ENCODE measurements around a stretch of chr12.

DNA sequence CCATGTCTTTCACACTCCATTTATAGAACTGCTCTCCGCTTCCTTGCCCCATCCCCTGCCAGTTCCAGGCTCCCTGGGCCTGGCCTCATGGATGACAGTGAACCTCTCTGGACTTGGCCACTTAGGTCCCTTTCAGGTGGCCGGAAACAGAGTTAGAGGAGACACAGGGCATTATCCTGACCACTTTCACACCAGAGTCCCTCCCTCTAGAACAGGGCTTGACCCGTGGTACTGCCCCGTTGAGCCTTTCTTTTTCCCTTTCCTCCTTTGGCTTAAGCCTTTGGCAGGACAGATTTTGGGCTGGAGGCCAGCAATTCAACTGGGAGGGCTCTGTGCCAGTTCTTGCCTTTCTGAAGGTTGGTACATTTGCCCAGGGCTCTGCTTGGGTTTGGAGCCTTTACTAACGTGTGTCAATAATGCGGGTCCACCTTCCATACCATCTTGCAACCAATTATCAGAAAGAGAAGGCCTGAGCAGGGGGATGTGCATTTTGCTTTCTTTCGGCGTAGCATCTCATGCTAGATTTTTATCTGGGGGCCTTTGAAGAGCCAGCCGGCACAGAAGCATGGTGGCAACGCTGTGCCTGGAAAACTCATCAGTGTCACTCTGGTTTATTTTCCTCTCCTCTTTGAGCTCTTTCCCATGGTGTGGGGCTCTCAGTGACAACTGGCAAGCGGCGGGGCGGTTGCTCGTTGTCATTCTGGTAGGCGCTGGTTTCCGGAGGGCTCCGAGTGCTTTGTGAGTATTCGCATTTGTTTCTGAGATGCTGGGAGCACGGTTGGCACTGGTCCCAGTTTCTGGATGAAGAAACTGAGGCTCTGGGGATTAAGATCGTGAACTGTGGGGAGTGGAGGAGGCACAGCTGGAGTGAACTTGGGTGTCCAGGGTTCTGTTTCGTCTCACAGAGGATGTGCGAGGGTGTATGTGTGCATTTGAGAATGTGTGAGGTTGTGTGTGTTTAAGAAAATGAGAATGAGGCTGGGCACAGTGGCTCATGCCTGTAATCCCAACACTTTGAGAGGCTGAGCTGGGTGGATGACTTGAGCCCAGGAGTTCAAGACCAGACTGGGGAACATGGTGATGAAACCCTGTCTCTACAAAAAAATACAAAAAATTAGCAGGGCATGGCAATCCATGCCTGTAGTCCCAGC is 23.1 kb downstream of the TPCN1 start:
- RRBS, result no CpG with 5 or more reads among the region's 22 CpGs

- RRBS, result no CpG with 5 or more reads among the region's 18 CpGs
Observed at GRCh38 chr12:113638334-113638933, 166.8 kb upstream of the LHX5 start.

GRCh38 chr12:113914023-113914436 is 52.1 kb downstream of the RBM19 start:
- RRBS, result no CpG with 5 or more reads among the region's 9 CpGs

GRCh38 chr12:114404530-114404956 is 1.4 kb downstream of the TBX5 start:
- RRBS, result no CpG with 5 or more reads among the region's 18 CpGs

DNA sequence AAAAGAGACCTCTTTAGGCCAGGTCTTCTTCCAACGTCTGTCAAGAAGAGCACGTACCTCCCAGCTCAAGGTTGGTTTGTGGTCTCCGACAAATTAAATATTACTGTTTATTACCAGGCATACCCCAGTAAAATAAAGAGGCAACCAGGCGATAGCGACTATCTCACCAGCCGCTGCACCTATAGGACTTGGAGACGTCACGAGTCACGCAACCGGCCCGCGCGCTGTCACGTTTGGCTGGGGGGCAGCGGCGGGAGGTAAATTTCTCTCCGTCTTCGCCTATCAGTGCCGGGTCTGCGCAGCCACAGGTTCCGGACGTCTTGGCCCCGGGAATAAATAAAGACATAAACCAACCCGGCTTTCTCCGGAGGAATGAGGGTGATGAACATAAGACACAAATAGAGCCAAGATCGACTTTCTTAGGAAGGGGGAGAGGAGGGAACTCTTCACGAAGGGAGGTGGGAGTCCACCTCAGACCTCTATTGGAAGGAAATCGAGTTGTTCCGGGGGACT is 2.0 kb upstream of the TBX5 start:
- RRBS, result 34% methylated on average over 8 of the region's 29 CpGs

DNA sequence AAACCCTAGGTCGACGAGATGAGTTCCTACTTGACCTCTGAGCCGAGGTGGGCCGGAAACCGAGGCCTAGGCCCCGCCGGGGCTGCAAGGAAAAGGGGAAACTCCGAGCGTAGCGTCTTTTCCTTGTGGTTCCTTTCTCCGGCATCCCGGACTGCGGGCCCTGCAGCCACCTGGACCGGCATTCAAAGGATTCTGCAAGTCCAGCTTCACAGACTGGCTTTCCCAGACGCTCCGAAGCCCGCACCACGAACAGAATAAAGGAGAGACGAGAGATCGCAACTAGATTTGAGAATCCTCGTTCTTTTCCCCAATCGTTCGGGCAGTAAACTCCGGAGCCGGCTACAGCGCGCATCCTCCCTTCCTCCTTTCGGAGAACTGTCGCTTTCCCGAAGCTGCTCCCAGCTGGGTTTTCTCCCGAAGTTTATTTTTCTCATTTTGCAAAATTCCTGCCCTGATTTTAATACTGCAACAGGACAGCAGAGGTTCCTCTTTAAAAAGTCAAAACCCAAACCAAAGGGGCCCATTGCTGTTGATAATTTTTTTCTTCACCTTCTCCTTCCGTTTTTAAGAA is 3.6 kb upstream of the TBX5 start:
- RRBS, result 35% methylated on average over 5 of the region's 32 CpGs

DNA sequence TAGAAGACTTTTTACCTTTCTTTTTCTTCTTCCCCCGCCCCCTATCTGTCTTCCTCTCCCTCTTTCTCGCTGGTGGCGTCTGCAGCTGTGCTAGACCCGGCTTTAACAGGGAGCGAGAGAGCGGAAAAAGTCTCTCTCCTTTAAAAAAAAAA is 450 bp downstream of the TBX3 start:
- RRBS, result no CpG with 5 or more reads among the region's 6 CpGs

DNA sequence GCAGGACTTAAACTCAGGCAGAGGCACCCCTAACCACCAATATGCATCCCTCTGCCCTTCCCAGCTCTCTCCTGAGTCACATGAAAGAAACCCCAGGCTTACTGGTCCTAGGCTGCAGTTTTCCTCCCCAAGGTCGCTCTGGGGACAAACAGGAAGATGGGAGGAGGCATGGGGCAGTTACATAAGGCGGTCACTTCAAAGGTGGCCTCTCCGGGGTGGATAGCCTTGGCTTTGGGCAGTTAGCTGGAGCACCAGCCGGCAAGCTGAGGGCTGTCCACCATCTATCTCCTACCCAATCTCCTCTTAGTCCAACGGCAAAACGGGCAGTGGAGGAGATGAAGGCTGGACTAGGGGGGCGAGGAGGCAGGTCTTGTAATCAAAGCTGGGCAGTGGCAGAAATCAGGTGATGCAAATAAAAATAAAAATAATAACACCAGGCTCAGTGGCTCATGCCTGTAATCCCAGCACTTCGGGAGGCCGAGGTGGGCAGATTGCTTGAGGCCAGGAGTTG is 54.9 kb upstream of the TBX3 start:
- RRBS, result no CpG with 5 or more reads among the region's 9 CpGs

DNA sequence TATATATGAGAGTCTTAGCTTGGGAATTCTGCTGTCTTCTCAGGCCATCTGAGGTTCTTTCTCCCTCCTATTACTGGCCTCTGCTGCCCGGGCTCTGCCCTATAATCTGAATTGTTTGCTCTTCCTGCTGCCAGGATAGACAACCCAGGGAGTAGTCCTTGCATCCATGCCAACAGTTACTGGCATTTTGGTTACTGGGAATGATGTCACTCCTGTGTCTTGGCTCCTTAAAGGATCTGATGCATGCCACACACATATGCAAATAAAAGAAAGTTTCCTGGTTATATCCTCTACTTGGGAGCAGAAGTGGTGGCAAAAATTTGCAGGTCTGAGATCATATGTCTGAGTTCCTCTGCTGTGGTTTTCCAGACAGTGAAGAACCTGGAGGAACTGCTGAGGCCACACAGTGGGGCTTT is 320.5 kb upstream of the TBX3 start:
- RRBS, result no CpG with 5 or more reads among the region's 1 CpG

DNA sequence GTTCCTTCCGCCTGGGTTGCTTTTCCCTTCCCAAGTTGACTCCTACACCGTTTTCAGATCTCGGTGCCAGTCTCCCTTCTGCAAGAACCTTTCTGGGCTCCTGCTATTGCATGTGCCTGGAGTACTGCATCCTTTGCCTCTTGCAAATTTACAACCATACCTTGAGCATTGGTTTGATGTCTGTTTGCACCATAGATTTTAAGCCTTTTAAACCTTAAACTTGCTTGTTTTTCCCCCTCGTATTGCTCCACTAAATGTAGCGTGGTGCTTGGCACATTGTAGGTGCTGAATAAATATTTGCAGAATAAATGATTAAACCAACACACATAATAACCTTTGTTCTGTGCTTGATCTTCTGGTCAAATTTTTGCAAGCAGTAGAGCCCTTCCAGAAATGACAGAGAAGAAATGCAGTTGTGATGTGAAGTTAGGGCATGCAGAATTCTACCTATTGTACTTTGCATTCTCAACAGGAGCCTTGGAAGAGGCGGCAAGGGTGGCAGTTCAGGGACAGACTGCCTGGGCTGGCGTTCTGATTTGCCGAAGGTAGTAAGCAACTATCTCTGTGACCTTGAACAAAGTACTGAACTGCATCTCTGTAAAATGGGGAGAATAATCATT is 394.3 kb upstream of the TBX3 start:
- RRBS, result no CpG with 5 or more reads among the region's 8 CpGs

DNA sequence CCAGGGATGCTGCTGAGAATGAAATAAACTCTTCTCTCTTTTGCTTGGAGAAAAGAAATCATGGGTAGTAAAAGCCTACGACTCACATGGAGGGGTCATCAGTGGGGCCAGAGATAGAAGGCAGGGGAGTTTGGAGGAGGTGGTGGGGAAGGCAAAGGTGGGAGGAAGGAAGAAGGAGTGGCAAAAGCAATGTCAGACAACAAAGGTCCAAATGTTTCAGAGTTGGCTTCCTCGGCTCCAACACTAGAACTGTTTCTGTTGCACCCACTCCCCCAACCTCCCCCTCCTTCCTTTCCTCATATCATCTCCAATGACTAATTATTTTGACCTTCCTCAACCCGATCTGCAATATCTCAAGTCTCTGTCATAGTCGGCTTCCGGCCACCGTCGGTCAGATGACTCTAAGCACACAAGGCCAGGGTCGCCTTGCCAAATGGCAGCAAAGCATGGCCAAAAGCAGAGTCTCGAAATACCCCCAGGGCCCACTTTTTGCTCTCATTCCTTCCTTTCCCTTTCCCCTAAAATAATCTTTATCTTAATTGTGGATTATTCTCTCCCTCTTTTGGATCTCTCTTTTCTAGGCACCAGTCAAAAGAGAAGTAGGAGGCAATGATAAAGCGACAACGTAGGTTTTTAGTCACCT is 637.0 kb upstream of the TBX3 start:
- RRBS, result no CpG with 5 or more reads among the region's 11 CpGs

GRCh38 chr12:115335708-115336135 is 651.7 kb upstream of the TBX3 start:
- RRBS, result no CpG with 5 or more reads among the region's 8 CpGs

DNA sequence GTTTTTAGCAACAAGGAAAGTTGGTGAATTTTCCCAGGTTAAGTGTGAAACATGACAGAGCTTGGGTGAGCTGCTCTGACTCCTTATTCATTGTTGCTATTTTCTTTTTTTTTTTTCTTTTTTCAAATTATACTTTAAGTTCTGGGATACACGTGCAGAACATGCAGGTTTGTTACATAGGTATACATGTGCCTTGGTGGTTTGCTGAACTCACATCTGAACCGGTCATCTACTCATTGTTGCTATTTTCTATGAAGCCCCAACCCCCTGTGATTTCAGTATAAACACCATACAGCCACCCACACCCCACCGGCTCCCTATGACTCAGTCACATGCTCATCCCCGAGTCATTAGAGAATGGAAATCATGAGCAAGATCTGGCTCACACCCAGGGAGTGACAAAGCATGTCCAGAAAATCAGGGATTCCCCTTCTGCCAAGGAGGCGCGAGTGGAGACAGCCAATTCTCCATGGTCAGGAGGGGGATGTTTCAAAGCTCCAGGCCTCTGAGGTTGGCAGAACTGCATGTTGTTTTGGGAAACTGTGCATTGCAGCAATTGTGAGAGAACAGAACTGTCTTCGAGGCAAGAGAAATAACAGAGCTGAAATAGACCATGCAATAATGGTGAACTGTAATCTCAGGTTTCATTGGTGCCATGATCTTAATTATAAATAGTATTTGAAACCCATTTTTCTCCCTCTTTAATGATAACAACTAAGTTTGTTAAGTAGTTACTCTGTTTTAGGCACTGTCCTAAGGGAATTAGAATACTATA is 657.5 kb upstream of the TBX3 start:
- RRBS, result 2% methylated on average over 2 of the region's 7 CpGs

DNA sequence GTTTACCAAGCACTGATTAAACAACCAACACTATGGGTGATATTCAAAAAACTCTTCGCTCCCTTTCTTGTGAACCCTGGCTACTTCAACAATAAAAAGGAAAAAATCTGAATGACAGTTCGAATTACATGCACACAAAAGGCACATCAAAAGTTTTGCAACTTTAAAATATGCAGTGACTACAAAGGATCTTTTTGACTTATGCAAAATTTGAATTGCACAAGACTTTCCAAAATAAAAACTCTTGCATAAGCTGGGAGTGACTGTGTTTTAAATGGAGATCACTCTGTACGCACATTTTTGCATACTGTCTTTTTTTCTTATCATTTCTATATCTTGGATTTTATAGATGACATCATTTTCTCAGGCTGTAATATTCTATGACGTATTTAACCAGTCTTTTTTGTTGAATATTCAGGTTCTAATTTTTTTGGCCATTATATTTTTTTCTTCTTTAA is 667.6 kb upstream of the TBX3 start:
- RRBS, result no CpG with 5 or more reads among the region's 4 CpGs

- RRBS, result no CpG with 5 or more reads among the region's 9 CpGs
Observed at GRCh38 chr12:115398120-115399070, 714.4 kb upstream of the TBX3 start.

DNA sequence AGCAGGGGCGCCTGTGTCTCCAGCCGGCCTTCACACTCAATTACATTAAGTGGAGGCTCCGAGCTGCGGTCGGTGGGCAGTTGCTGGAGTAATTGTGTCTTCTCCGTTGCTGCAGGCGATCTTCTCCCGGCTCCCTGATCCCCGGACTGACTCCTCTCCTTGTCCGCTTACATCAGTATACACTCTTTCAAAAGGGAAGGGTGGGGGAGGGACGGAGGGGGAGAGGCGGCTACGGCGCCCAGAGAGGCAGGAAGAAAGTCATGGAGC is 707.2 kb downstream of the MED13L start:
- RRBS, result 36% methylated on average over 4 of the region's 14 CpGs

GRCh38 chr12:115918784-115919043 is 358.8 kb downstream of the MED13L start:
- RRBS, result no CpG with 5 or more reads among the region's 6 CpGs

- RRBS, result no CpG with 5 or more reads among the region's 8 CpGs
Observed at GRCh38 chr12:115982893-115983765, 294.4 kb downstream of the MED13L start.

DNA sequence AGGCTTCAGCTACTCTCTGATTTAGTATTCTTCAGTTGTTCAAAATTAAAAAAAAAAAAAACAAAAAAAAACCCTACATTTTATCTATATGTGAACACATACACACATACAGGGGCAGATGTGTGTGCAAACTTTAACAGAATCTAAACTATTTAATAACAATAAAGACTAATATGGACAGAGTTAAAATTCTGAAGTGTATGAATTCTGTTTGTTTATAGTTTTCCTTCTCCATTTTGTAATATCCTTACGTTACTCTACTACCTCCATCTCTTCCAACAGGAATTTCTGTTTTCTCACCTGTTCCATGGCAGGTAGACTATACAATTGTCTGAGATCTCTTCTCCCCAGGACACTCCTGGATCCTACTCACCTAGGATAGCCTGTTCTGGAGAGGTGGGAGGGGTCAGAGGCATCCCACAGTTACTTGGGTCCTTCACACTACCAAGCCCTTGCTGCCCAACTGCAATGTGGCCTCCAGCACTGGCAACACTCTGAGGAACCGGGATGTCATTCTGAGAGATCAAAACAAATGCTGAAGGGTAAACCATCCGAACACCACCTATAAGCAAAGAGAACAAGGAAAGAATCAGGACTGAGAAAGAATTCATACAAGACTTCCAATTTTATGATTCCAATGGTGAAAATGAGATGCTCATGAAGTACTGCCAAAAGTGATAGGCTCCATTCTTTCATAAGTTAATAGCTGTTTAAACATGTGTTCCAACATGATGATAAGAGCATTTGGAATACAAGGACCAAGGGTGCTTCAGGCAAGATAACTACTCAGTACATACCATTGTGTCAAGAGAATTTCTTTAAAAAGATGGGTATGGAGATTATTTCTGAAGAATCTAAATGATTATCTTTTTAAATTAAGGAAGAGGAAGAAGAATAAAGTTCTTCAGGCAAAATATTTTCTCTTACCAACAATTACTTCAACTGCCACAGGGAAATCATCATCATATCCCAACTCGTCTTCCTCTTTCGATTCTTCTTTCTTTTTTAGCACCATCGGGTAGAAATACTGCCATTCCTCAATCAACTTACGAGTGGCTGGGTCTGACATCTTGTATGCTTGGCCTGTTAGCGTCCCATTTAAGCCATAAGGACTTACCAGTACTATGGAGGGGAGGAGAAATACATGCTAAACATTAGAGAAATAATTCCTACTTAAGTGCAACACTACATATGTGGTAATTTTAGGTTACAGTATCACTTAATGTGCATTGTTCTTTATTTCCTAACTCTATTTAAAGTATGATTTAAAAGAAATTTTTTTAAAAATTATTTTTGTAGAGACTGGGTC is 258.2 kb downstream of the MED13L start:
- RRBS, result no CpG with 5 or more reads among the region's 8 CpGs

GRCh38 chr12:116149004-116149404 is 128.5 kb downstream of the MED13L start:
- RRBS, result no CpG with 5 or more reads among the region's 2 CpGs